A673 (cell line): ENCODE measurements around a stretch of chr3.

DNA sequence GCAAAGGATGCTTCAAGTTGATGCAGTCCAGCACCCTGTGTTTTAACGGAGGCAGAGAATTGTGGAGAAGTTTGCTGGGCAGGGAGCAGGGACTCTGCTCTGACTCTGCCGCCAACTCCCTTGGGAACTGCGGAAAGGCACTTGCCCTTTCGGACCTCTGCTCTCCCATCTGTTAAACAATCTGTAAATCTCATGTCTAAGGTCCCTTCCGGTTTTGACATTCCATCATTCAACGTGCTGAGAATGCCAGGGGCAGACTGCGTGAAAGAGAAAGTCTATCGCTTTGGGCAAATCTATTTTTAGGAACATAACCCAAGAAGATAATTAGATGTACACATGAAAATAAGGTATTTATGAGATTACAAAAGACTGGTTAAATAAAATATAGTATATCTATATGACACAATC lies 184.6 kb downstream of the OPA1 start:
- PRO-cap, result no peak

DNA sequence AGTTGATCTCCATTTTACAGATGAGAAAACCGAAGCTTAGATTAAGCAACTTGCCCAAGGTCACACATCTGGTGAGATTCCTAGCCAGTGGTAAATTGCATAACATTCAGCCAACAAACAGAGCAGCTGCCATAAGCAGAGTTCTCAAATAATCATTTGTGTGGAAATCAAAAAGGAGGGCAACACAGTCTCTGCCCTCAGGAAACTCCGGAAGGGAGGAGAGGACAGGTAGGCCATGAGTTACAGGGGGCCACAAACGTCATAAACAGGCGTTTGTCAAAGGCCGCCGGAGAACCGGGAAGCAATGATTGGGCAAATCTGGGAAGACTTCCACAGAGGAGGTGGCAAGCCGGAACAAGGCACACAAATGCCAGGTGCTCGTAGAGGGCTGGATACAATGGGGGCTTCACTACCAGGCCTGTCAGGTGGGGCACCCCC lies 66.0 kb upstream of the HES1 start:
- PRO-cap, result no peak

DNA sequence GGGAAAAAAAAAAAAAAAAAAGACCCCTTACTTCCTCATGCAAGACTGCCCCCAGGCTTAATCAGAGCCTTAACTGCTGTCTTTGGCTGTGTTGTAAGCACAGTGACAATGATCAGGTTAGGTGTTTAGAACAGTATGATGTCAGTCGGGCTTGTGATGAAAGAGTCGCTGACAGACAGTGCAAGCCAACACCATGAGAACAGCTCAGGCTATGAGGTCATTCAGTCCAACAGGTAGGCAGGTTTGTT lies 23.6 kb upstream of the HES1 start:
- PRO-cap, result no peak

DNA sequence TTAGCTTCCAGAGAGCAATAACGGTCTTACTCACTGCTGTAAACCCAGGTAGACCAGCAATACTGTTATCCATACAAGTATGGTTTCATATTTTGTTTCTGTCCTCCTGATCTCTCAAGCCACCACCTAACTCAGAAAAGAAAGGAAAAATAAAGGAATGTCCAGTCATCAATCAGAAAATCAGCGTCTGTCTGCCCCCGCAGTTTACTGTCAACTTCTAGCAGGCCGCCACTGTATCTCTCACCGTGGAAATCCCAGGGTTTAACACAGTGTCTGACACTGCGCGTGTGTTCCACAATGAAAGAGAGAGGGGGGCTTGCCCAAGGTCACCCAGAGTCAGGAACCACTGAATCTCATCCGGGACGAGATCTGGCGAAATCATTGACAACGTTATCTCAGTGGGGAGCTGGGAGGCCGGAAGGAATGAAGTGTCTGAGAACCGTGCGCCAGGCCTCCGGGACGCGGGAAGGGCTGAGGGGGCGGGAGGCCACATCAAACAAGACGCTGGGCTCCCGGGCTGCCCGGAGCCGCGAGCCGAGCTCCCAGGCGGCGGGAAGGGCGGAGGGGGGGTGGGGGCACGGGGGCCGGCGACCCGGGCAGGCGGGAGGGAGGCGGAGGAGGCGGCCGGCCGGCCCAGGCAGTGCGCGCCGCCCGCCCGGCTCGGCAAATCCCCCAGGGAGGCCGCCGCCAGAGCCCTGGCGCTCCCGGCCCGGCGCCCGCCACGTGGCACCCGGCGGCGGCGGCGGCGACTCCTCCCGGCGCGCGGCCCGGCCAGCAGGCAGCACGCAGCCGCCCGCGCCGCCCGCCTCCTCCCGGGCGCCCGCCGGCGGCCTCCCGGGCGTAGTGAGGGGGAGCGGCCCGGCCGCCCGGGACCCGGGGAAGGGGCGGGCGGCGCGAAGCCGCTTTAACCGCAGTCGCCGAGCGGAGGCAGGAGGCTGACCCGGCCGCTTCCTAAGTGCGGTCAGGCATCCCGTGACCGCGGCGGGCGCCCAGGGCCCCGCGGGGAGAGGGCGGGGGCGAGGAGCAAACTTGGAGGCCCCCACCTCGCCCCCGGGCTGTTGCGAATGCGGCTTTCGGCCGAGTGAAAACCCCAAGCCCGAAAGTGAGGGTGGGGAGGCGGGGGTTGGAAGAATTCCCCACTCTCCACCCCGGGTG lies 2.0 kb upstream of the HES1 start:
- PRO-cap, result bidirectional peak, plus-strand start at position 398 of the sequence, minus-strand start at position 299 of the sequence; bidirectional peak, plus-strand start at position 748 of the sequence, minus-strand start at position 725 of the sequence; bidirectional peak, plus-strand start at position 907 of the sequence, minus-strand start at position 845 of the sequence; bidirectional peak, plus-strand start outside the sequence, minus-strand start at position 1,066 of the sequence

DNA sequence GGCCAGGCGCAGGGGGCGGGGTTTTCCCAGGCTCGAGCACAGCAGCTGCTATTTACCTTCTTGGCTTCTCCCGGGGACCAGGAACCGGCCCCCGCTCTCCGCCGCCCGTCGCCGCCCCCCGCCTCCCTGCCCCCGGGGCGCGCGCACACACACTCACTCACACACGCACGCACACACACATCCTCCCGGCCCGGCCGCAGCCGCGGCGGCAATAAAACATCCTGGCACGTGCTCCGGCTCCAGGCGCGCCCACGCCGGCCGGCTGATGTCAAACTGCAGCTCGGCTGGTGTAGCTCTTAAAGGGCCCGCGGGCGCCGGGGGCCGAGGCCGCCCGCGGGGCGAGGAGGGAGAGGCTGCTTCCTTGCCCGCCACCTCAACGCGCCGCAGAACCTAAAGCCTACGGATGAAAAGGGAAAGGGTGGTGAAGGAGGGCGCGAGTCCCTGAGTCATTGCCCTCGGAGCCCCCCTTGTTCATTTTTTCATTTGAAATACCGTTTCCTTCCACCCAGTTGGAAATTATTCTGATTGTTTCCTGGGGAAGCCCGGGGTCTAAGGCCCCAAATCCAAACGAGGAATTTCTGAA lies 963 bp upstream of the HES1 start:
- PRO-cap, result bidirectional peak, plus-strand start at position 51 of the sequence, minus-strand start outside the sequence; bidirectional peak, plus-strand start at position 299 of the sequence, minus-strand start at position 392 of the sequence

GRCh38 chr3:194136746-194137393 lies 922 bp downstream of the HES1 start:
- PRO-cap, result bidirectional peak, plus-strand start at chr3:194137038, minus-strand start at chr3:194136819; bidirectional peak, plus-strand start at chr3:194137224, minus-strand start at chr3:194137172

- PRO-cap, result bidirectional peak, plus-strand start at chr3:194141795, minus-strand start at chr3:194141432
Measured at GRCh38 chr3:194141138-194142004, 5.4 kb downstream of the HES1 start.

DNA sequence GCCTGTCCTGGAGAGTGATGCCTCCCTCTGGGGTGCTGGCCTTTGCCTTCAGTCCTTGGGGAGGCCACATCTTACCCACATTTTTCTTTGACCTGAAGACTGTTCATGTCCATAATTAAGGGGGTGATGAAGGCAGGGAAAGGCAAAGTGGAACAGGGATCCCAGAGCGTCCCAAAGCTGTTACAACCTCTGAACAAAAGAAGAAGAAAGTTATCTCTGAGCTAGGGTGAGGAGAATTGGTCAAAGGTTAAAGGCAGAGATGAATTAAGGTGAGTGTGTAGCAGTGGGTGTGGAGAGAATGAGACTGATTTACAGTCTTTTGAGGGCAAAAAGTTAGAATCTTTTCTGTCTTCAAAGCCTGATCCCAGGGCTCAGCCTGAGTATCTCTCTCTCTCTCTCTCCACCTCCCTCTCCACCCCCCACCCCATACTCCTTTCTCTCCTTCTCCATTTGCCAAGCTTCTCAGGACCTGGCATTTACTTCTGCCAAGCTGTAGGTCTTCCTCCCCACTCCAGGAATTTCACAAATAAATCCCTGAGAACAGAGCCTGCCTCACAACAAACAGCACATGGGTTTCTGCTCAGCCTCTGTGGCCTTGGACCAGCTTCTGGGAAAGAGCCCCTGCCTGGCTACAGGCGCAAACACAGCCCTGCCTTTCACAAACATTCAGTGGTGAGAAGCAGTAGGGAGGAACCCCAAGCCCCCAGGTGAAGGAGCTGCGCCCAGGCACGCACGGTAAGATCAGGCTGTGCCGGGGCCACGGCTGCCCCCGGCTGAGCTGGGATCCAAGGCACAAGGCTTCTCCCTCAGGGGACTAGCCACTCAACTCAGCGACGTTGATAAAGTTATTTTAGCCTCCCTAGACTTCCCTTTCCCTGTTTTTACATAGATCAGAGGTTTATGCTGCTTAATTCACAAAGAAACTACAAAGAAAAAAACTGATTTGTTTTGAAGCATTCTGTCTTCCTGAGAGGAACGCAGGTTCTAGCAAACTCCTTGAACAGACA lies 25.1 kb downstream of the HES1 start:
- PRO-cap, result no peak

GRCh38 chr3:194267323-194267763 lies 83.8 kb downstream of the CPN2 start:
- PRO-cap, result no peak

DNA sequence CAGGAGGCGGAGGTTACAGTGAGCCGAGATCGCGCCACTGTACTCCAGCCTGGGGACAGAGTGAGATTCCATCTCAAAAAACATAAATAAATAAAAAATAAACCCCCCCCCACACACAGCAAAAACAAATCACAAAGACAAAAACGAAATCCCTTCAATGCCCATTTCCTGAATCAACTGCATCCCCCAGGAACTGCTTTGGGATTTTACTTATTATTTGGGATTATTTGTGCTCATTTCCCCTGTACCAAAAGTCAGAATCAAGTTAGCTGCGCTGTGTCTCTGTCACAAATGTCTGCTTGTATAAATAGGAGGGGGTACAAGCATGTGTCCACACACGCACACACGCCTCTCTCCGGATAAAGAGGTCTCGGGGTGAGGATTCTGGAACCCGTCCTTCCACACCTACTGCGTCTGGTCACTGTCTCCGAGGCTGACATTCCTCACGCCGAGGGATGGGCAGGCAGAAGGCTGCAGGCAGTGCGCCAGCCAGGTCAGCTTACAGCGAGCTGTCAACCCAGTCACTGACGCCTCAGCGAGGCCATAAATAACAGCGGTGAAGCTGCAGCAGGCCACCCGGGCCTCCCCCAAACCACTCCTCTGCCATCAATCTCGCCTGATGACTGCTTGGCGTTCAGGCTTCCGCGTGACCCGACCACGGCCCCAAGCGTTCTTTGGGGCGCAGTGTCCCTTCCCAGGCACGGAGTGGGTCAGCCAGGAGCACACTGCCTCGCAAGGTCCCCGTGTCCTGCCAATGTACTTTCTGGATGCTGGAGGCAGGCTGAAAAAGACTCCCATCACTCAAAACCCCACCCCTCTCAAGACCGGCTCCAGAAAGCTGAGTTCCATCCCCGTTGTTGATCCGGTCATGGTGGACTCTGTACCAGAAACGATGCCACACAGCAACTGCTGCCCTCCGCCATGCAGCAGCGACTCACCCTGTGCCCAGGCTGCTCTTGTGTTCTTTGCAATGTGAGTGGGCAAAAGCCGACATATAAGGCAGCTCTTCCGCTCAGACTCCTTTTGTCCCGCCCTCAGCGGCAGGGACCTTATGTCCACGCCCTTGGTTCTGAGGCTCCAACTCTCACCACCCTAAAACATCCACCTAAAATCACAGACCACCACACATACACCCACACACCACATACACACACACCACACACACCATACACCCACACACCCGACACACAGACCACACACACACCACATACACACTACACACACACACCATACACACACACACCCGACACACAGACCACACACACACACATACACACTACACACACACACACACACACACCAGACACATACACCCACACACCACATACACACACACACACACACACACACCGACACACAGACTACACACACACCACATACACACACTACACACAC lies 27.2 kb downstream of the CPN2 start:
- PRO-cap, result no peak

DNA sequence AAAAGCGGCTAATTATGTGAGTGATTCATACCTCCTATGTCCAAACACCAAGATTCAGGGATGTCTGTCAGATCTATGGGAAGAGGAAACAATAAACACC lies 1.2 kb downstream of the ATP13A3 start:
- PRO-cap, result no peak

DNA sequence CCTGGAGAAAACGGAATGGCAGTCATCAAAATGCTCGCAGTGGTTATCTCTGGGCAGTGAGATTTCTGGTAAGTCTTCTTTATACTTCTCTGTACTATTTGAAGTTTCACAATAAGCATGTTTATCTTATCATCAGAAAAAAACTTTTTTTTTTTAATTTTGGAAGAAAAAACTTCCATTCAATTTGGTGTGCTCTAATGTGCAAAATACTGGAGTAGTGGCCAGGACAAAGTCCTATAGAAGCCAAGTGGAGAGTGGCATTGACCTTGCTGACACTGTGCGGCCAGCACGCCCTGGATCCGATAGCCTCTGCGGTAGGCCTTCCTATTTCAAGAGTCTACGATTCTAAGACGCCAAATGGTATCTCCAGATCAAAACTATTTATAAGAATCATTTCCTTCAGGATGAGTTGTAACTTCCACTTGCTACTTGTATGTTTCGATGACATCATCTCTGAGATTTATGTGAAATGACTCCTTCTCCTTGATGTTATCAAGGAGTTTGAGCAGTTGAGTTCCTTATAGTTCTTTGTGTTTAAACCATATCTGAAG lies 72.0 kb downstream of the TMEM44 start:
- PRO-cap, result no peak

DNA sequence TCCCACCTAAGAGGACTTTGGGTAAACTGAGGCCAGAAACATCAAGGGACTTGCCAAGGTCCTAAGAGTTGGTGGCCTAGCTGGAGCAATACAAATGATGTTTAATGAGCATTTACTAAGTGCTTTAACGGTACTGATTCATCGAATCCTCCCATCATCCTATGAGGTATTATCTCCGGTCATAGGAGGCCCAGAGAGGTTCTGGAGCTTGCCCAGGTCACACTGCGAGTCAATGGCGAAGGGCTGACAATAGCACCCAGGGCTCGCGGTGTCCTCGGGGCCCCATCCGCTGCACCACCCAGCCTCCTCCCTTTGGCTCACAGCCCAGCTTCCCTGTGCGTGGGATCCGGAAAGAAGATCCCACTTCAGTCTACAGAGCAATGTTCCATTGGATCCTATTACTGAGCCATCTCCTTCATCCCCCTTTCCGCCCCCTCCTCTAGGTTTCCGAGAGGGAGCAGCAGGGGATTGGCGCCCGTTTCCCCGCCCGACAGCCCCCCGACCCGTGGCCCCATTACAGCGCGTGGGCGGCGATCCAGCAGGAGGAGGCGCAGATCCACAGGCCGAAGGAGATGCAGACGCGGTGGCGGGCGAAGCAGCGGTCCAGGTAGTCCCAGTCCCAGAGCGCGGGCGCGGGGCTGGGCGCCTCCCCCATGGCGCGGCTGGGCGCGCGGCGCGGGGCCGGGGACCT lies 513 bp downstream of the TMEM44 start:
- PRO-cap, result bidirectional peak, plus-strand start at position 587 of the sequence, minus-strand start at position 431 of the sequence

GRCh38 chr3:194840632-194840928 lies 154.9 kb downstream of the FAM43A start:
- PRO-cap, result no peak

- PRO-cap, result no peak
Measured at GRCh38 chr3:194871152-194871516, 185.5 kb downstream of the FAM43A start.

GRCh38 chr3:195100943-195101588 lies 169.9 kb downstream of the XXYLT1 start:
- PRO-cap, result bidirectional peak, plus-strand start at chr3:195101167, minus-strand start at chr3:195101065

- PRO-cap, result no peak
Measured at GRCh38 chr3:195106236-195106721, 164.7 kb downstream of the XXYLT1 start.

DNA sequence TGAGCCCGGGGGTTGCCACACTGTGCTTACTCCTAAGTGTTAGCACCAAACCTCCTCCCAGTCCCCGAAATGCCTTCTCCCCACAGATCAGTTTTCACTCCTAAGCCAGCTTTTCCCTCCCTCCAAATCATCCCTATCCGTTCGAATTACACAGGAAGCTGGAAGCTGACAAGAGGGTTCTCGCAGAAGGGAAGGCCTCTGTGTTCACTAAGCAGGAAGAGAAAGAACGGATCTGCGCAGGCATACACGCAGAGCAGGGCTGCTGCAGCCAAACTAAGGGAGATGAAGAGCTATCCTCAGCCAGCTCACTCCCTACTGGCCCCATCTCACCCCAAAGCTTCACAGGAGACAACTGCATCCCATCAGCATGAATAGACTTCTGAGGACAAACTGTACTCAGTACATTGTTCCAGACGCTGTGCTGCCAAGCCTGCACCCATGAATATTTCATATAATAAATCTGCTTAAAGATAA lies 32.3 kb downstream of the XXYLT1 start:
- PRO-cap, result no peak

DNA sequence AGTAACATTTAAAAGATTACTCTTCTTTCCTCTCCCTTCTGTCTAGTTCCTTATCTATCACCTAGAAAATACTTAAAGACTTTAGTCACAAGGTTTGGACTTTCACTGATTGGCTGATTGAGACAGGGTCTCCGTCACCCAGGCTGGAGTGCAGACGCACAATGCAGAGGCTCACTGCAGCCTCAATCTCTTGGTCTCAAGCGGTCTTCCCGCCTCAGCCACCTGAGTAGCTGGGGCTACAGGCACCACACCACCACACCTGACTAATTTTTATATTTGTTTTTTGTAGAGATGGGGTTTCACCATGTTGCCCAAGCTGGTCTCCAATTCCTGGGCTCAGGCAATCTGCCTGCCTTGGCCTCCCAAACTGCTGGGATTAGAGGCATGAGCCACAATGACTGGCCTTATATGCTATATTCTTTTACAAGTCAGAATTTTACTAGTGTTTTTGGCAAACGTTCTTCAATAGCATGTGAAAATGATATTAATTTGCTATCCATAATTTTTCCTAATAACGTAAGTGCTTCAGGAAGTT lies 44.0 kb upstream of the XXYLT1 start:
- PRO-cap, result no peak

DNA sequence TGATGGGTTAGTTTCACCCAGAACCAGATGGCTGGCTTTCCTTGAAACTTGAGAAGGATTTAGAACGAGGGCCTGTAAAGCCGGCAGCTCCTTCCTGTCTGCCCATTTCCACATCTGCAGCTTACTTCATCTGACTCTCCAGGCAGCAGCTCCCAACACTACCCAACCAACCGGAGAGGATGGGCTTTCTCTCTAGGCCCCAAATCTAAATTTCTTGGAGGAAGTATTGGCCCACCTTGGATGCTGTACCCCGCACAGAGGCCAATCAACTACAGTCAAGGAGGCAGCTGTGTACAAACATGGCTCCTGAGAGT lies 7.8 kb upstream of the ACAP2 start:
- PRO-cap, result bidirectional peak, plus-strand start at position 105 of the sequence, minus-strand start at position 116 of the sequence